ENCODE measurements around a stretch of chr1.

DNA sequence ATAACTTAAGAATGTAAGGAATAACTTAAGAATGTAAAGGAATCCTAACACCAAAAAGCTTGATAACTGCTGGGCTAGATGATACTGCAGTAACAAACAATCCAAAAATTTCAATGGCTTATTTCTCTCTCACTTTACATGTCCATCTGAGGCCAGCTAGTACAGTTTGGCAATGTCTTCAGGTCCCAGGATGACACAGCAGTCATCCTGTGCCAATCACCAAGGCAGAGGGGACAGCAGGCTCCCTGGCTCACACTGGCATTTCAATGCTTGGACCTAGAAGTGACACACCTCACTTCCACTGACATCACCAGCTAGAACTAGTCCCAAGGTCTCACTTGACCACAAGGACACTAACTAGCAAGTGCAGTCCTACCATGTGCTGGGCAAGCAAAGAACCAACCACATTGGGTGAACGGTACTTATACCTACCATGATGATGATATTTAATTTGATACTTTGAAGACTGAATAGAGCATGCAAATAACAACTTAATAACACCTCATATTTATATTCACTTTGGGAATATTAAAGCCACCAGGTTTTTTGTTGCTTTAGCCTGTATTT, 15.2 kb downstream of the DNAJC11 start:
- PRO-cap = no peak

GRCh38 chr1:6771161-6771858, 13.9 kb upstream of the CAMTA1 start:
- PRO-cap = no peak

DNA sequence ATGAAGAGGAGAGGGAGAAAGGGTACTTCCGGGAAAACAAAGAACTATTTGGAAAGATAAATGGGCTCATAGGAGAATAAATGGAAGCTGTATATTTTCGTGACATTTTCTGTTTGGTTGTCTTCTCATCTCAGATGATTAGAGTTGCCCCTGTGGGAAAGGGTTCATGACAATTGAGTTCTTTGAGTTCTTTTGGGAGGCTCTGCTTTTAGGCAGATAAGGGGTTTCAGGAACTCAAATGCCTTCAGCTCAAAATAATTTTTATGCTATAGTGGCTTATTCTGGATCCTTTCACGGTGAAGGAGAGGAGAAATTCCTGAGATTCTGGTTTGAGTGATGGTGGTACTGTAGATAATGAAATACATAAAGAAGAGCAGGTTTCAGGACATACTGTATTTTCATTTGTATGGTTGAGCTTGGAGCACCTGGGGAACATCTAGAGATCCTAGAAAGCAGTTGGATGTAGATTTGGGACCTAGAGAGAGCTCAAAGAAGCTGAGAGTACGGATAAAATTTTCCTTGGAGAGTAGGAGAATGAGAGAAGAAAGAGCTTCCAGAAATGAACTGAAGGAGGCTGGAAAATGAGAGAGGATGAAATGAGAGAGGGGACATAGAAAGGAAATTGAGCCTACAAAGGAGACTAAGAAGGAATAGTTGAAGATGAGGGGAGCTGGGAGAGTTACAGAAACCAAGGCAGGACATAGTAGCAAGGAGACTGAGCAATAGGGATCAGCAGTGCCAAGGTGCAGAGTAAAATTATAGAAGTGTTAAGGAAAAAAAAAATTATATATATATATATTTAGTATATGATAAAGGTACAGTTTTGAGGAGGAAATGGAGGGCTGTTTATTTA, 63.8 kb downstream of the CAMTA1 start:
- PRO-cap = no peak

GRCh38 chr1:7025952-7026383, 240.7 kb downstream of the CAMTA1 start:
- PRO-cap = no peak

DNA sequence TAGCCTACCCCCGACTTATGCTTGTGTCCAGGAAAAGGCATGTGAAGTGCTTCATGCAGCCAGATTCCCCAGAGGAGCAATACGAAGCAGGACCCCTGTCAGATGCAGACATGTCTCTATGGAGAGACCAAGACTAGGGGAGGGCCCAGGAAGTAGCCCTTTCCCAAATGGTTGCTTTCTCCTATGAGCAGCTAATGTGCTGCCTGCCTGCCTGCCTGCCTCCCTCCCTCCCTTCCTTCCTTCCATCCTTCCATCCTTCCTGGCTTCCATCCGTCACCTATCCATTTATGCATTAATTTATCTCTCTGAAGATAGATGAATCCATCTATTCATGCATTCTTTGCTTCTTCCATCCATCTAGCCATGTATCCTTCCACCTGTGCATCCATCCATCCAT, 430.8 kb upstream of the VAMP3 start:
- PRO-cap = no peak

DNA sequence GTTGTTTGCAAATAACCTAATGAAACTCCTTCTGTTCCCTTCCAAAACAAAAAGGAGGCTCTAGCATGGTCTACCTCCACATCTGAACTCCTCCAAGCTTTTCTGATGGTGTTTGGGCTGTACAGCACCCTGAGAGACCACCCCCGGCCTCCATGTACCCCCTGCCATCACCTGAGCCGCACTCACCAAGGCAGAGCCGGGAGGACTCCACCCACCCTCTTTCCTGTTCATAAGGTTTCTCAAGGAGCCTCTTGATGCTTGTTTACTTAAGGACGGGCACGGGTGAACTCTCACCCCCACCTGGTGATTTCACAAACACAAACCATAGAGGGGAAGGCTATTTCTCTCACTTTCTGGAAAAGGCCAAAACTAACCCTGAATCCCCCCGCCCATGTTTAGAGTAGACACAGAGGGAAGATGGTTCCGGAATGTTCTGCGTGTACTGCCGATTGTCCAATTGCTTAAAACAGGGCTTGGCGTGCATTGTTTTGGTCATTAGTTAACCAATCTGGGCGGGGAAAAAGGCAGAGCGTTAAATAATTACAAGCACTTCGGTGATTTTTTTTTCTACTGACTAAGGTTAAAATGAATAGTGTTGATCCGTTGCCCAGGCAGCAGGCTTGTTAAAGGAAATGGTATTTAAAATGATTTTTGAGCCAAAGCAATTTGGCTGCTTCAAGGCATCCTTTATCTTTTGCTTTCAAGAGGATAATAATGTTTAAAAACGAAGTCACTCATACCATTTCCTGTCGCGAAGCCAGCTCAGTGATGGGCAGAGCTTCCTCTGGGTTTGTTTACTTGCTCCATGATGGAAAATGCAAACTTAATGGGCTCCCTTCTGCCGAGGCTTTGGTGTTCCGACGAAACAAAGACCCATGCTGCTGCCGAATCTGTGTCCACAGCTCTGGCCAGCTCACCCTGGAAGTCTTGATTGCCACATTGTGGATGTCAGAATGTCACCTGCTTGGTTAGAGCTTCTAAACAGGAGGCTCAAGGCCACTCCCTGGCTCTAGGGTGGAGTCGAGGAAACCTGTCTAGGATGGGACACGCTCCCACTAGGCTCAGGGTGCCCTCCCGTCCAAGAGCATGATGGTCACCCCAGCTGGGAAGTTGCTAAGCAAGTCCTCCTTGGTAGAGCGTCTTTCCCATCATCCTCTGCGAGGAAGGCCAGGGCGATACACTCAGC, 279.7 kb upstream of the VAMP3 start:
- PRO-cap = no peak

- PRO-cap = no peak
These were observed 221.8 kb upstream of the VAMP3 start for GRCh38 chr1:7549157-7549748.

DNA sequence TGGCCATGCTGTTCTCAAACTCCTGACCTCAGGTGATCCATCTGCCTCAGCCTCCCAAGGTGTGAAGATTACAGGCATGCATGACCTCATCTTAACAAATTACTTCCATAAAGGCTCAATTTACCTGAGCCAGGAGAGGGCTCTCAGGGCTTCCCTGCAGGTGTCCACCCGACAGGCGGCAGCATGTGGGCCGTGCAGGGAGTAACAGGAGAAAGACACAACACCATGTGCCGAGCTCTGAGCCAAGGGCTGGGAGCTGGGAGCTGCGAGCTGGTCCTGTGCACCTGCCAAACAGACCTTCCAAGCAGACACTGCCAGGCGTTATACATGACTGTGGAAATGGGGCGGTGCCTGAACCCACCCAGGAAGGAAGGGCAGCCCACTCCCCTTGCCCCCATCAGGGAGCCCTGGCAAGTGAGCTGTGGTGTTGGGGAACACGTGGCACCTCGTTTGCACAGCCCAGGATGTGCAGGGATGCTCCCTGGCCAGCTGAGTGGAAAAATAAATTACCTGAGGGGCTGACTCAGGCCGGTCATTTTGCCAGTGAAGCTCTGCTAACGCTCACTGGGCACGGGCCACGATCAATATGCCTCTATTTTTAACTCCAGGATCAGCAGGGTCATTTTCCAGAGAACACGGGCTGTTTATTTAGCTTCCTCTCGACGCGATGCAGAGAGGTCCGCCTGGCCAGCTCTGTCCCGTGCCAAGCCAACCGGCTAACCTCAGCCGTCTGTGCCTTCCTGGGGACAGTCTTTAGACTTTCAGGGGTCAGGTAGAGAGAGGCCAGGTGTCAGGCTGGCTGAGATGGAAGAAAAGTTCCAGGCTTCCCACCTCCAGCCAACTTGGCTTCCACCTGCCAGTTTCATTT, 196.9 kb upstream of the VAMP3 start:
- PRO-cap = no peak

DNA sequence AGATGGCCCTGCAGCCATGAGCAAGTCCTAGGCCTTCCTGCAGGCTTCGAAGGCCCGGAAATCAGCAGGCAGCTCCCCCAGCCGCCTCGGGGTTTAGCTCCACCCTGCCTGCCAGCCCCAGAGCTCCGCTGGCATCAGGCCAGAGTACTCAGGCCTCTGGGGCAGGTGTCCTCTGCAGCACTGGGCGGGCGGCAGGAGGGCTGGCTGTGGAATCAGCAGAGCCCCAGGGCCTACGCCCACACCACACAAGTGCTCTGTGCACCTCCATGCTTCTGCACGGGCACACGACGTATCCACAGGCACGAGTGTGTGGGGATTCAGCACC, 125.6 kb upstream of the VAMP3 start:
- PRO-cap = no peak

DNA sequence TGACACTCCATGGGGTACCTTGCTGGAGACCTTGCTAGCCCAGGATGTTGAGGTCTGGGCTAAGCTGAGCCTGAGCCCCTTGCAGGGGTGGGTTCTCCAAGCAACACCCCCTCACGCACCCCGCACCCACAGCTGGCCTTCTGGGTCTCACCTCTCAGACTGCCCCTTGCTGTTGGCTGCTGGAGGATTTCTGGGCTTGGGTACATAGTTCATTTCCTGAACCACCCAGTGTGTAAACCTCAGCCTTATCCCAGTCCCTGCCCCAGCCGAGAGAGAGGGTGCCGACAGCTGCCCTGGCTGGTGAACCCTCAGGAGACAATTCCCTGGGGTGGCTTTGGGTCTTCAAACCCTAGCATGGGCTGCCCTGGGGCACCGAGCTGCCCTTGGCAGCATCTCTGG, 92.4 kb upstream of the VAMP3 start:
- PRO-cap = no peak

GRCh38 chr1:7770583-7771047, 481 bp upstream of the VAMP3 start:
- PRO-cap = no peak

- PRO-cap = no peak
These were observed 3.6 kb downstream of the PARK7 start for GRCh38 chr1:7965070-7965530.

DNA sequence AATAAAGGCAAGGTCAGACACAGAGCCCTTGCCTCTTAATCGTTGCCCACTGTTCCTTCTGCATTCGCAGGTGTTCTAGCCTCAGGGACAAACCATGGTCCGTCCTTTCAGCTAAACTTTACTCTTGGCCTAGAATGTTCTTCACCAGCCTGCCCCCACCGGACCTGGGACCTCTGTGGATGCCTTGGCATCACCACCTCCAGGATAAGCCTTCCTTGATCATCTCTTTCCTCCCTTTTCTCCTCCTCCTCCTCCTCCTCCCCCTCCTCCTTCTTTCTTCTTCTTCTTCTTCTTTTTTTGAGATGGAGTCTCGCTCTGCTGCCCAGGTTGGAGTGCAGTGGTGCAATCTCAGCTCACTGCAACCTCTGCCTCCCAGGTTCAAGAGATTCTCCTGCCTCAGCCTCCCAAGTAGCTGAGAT, 40.3 kb upstream of the ERRFI1 start:
- PRO-cap = no peak

DNA sequence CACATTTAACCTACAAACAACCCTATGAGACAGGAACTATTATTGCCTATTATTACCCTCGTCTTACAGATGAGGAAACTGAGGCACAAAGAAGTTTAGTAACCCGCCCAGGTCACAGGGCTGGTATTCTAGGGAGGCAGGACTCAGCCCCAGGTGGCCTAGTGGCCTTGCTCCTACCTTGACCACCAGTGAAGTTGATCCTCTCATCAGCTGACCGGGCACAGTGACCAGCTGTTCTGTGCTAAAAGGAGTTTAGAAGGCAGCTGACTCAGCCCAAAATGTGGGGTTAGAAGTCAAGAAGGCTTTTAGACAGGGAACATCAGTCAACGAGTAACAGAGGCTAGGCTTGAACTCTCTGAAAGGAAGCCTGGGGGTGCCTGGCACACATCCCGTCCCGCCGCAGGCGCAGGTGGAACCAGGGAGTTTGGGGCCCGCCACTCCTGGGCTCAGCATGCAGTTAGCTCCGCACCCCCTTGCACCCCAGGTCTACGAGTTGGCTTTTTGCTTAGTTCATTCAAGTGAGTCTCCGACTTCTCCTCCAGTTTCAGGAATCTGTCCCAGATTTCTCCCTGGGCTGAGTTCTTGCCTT, 114.9 kb upstream of the SLC45A1 start:
- PRO-cap = no peak

GRCh38 chr1:8281729-8282179, 36.2 kb upstream of the SLC45A1 start:
- PRO-cap = no peak

GRCh38 chr1:8352877-8353817, 35.2 kb downstream of the SLC45A1 start:
- PRO-cap = no peak

DNA sequence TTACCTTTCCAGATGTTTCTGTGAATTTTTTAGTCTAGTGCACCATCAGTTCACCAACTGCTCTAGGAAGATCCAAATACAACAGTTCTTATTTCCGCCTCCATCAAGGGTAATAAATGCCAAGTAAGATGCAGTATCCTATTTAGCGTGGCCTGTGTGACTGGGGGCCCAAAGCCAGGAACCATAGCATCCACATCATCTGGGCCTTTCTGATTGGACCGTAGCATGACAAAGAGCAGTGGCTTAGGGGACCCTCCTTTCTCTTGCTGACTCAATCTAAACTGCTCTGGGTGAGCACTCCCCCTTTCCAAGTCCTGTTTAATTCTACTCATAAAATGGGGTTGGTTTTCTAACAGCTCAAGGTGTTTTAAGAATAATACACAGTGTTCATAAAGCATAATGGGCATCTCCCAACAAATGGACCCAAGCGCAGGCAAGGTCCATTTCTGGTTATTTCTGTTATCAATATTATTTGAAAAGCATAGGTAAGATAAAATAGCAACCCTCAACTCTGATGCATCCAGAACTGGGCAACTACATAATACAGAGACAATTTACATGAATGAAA, 75.4 kb downstream of the SLC45A1 start:
- PRO-cap = no peak

DNA sequence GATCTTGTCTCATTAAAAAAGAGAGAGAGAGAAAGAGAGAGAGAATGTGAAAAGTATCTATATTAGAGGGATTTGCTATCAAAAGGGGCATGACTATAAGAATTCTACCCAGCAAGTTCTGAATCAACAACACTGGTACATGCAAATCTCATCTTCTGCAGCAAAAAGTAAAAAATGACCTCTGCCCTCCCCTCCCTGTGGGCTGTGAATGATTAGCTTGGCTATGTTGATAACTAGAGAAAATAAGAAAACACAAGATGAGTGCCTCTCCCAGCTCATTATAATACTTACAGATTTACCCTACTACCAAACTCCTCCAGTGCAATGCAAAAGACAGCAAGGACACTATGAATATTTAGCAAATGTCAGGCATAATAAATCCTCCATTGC, 102.4 kb downstream of the SLC45A1 start:
- PRO-cap = no peak

DNA sequence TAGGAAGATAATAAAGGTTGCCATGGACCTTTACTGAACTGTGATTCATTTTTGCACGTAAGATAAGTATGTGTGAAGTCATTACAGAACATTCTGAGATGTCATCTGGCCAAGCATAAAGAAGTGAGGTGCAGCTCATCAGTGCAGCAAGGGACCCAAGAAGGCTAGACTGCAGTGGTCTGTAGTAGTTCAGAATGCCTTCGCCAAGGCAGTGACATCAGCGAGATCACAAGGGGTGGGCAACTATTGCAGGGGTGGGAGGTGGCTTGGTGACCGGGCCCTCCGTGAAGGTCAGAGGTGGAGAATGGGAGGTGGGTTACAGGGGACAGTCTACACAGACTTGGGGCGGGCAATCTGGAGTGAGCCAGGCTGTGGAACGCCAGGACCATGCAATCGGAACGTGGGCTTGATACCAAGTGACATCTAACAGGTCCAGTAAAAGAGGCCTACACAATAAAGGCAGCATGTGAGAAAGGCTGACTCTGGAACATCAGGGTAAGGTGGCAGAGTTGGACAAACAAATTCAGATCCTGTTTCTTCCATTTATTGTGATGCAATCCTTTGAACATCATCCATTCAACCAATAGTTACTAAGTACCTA, 107.4 kb downstream of the SLC45A1 start:
- PRO-cap = no peak

GRCh38 chr1:8432322-8432719, 114.4 kb downstream of the SLC45A1 start:
- PRO-cap = no peak